NALM6 (cell line): ENCODE measurements around a stretch of chr6.

DNA sequence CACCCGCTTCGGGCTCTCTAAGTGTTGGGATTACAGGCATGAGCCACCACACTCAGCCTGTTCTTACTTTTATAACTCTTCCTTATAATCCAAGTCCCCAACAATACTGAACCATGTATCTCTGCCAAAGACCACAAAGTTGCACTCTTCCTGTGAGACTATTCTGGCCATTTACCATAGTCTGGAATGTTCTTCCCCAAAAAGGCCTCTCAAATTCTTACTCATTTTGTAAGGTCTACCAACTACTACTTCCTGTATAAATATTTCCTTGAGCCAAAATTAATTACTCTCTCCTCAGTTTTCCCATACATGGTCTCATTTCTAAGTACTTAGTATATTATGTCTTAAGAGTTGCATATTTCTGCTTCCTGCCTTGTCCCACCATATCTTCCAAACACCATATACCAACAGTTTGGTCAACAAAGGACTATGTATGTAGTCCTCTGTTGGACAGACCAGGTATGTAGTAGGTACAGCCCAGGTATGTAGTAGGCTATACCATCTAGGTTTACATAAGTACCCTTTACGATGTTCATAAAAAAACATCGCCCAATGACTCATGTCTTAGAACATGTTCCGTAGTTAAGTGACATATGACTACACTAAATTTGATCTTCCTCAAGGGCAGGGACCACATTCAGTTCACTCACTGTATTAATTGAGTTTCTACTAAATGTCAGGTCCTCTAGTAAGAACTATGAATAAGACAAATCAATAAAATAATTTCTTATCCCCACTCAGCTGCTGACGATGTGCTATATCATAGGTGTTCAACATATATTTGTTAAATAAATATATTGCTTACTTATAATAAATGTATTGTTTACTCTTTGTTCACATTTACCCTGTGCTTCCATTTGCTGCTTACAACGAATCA, 21.9 kb downstream of the RANBP9 start:
- PRO-cap = no peak

- PRO-cap = no peak
Observed at GRCh38 chr6:13710399-13711464, 903 bp downstream of the RANBP9 start.

GRCh38 chr6:13712405-13712975, 855 bp upstream of the RANBP9 start:
- PRO-cap = bidirectional peak, plus-strand start at chr6:13712794, minus-strand start at chr6:13712799; unidirectional peak, minus-strand start at chr6:13712827

DNA sequence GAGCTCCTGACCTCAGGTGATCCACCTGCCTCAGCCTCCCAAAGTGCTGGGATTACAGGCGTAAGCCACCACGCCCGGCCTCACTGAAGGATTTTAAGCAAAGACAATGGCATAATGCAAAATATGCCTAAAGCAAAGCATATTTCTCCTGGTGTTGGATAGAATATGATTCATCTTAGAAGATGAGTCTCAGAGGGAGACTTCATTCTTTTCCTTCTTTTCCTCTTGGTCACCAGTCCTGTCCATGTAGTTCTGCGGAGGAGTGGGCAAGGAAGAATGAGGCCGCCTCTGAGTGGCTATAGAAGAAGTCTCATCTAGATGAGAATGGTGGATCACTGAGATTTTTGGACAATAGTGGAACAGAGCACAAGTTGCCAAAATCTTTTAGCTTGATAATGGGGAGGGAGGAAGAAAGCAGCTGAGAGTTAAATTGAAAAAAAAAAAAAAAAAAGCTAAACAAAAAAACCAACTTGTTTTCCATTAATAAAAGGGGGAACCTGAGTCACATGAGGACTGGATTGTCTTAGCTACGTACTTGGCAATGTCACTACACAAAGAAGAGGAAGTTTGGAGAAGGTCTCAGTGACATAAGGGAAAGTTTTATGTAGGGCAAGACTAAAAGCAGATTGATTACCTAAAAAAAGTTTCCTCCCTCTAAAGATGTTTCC, 5.9 kb downstream of the CD83 start:
- PRO-cap = no peak

DNA sequence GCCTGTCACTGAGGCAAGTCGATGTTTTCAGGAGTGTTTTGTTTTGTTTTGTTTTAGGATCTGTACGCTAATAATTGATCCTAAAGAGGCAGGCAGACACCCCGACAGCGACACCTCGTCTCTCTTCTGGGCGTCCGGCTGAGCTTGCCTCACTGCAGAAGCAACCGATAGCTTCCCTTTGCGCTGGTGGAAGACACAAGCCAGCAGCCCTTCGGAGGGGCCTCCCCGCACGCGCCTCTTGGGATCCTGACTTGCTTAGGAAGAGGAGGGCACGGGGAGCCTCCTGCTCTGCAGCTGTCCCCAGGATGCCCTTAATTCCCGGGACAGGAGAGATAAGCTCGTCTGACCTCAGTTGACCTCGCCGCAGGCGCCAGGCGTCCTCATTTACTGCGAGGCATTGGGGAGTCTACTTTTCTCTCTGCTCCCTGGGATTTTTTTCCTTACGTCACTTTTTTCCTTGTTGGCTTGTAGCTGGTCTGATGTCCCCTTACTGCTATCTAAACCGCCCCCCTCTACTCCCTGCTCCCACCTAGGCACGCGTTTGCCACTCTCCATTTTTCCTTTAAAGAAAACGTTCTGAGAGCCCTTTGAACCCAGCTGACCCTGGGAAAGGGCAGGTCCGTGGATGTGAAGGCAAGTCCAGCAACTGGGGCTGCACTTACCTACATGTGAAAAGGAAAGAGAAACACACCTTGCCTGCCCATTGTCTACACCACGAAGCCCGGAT, 94.1 kb downstream of the CD83 start:
- PRO-cap = no peak

GRCh38 chr6:14360543-14361067, 243.0 kb downstream of the CD83 start:
- PRO-cap = no peak

DNA sequence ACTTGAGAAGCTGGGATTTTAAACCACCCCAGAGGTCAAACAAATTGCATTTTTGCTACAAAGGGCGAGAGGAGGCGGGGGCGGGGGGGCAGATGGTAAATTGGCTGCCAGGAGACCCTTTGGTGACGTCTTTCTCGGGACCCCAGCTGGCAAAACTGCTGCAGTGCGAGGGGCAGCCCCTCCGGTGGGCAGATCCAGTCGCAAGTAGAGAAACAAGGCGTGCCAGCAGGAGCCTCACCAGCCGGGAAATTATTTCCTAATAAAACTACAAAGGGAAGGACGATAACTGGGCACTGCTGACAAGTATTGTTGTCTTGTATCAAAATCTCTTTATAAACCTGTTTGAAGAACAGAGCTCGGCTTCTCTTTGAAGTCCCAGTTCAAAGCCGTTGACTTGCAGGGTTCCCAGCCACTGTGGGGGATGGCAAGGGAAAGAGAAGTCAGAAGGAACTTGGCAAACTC, 504.4 kb downstream of the CD83 start:
- PRO-cap = no peak

DNA sequence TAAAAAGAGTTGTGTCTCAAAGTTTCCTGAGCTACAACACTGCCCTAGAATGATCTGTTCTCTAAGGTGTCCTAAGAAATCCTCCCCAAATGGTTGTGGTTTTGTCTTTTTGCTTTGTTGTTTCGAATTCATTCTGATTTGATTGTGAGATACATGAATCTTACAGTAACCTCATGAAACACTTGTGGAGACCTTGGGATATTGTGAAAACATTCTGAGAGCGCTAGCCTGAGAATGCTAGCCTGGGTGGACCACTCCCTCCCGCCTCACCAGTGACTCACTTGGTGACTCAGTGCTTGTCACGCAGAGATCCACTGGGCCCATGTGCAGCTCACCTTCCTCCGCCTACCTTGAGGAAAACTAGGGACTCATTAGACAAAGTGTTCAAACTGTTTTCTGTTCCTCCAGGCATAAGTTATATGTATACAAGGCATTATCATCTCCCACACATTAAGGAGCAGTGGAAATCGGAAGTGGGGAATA, 502.0 kb upstream of the JARID2 start:
- PRO-cap = no peak

DNA sequence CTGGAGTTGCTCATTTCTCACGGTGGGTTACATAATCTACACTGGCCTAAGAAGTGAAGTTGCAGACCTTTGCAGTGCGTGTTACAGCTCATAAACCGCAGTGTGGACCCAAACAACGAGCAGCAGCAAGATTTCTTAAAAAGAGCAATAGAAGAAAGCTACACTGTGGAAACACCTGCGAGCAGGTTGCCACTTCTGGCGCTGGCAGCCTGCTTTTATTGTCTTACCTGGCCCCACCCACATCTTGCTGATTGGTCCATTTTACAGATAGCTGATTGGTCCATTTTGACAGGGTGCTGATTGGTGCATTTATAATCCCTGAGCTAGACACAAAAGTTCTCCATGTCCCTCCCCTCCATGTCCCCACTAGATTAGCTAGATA, 462.9 kb upstream of the JARID2 start:
- PRO-cap = no peak

DNA sequence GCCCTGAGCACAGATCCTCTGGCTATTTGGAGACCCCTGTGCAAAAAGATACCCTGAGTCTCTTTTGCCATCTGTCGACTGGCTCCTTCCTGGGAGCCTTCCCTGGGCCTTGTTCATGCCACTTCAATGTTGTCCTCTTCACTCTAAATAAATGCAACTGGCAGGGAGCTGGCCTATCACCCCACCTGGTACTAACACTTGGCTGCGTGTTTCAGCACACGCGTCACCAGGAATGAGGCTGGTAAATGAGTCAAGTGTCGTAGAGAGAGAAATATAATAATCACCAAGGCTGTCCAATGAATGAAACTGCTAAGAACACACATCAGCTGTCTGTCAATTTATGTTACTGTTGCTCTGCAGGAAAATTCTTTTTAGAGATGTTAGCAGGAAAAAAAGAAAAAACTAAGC, 374.6 kb upstream of the JARID2 start:
- PRO-cap = no peak

DNA sequence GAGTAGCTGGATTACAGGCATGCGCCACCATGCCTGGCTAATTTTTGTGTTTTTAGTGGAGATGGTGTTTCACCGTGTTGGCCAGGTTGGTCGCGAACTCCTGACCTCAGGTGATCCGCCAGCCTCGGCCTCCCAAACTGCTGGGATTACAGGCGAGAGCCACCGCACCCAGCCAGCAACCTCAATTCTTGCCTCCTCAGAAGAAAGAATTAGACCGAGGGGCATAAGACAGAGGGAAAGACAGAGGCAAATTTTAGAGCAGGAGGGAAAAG, 259.8 kb upstream of the JARID2 start:
- PRO-cap = no peak

DNA sequence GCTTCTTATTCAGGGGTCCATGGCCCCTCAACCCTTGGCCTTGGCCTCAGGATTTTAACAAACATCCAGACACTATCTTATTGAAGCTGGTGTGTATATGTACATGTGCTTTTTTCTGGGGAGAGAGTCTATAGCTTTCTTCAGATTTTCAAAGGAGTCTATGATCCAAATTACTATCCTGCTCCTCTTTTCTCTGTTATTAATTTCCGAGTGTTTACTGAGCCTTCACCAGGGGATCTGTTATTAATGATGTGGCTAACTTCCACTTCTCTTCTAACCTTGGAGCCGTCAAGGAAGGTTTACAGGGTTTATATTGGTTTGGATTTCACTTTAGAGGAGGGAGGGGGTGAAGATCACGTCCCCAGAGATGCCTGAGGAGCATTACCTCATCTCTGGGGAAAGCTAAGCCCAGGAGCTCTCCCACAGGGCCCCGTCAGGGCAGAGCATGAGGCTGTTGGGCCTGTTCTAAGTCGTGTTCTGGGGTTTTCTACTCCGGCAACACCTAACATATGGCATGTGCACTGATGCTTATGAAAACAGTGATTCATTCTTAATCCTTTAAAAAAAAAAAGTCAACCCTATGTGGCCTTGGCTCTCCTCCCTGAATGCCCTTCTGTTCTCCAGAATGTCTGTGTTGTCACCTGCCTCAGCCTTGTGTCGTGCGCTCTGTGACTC, 97.6 kb upstream of the JARID2 start:
- PRO-cap = no peak

- PRO-cap = no peak
Observed at GRCh38 chr6:15244188-15244621, 1.7 kb upstream of the JARID2 start.

GRCh38 chr6:15246951-15247407, 1.1 kb downstream of the JARID2 start:
- PRO-cap = no peak

DNA sequence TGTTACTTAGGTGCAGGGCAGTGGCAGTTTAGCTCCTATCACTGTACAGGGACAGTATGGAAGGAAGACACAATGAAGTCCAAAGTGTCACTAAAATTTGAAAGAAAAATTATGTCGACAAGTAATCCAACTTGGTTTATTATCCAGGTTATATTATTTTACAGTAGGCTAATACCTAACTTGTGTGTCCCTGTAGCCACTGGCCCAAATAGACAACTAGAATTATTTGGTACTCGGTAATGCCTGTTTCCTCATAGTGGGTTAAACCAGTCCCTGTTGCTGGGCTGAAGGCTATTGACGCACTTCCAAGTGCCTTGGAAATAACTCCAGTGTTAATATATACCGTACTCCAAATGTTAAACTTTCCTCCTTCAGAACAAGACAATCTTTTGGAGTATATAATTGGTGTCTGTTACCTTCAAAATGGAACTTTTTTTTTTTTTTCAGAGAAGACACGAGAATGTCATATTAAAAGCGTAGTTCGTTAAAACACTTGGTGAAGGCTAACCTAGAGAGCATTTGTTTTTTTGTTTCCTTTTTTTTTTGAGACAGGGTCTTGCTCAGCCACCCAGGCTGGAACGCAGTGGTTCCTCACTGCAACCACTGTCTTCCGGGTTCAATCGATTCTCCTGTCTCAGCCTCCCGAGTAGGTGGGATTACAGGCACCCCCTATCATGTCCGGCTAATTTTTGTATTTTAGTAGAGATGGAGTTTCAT, 4.8 kb downstream of the JARID2 start:
- PRO-cap = no peak

GRCh38 chr6:15287695-15288489, 42.0 kb downstream of the JARID2 start:
- PRO-cap = no peak

DNA sequence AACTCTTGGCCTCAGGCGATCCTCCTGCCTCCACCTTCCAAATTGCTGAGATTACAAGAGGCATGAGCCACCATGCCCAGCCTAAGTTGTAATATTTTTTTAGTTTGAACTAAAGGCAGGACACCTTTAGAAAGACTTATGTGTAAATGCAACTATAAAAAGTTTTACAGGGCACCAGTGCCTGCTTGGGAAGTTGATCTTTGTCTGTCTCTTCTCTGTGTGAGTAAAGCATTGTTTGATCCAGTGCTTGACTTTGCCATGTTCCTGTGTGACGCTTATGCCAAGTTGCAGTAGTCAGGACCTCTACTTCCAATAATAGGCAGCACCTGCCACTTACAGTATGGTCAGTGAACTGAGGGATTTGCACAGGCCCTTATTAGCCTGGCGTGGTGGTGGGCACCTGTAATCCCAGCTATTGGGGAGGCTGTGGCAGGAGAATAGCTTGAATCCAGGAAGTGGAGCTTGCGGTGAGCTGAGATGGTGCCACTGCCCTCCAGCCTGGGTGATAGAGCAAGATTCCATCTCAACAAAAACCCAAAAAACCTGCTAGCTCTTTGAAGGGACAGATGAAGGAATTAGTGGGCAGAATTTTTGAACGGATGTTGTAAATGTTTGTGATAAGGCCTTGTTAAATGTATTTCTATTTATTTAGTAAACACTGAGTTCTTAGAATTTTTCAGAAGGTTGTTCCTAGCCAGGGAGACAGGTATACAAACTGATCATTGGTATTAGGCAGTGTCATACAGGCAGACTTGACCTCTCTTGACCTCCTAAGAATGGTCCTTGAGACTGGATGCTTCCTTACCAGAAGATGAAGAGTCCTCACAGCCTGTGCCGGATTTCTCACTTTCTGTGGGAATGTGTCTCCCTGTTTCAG, 47.3 kb downstream of the JARID2 start:
- PRO-cap = no peak

GRCh38 chr6:15399424-15399787, 153.5 kb downstream of the JARID2 start:
- PRO-cap = no peak

GRCh38 chr6:15414365-15414854, 168.5 kb downstream of the JARID2 start:
- PRO-cap = no peak

DNA sequence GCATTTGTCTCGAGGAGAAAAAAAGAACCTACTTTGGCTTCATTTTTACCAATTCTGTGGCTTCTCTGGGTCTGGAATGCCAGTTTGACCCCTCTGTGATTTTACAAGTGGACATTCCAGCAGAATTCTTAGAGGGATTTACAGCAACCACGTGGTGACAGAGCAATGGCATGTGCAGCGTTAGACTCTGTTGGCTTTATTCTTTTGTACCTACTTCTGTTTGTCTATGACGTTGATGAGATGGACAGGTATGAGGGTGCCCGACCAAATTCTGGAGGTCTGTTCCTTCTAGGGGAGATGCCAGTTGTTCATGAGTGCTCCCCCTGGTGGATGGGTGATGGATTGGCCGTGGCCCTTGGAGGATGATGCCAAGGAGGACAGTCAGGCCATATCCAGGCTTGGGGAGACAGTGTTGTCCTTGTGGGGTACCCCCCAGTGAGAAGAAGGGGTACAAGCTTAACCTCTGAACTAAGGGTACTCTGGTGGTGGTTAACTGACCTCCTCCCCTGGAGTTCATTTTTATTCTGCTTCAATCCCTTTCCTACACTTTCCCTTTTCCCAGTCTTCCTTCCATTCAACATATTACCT, 198.6 kb downstream of the DTNBP1 start:
- PRO-cap = no peak